ENCODE measurements around the gene CHN2.

GRCh38 chr7:27161779-27161958, 3.7 kb downstream of the HOXA9 start:
- PRO-cap: no peak

DNA sequence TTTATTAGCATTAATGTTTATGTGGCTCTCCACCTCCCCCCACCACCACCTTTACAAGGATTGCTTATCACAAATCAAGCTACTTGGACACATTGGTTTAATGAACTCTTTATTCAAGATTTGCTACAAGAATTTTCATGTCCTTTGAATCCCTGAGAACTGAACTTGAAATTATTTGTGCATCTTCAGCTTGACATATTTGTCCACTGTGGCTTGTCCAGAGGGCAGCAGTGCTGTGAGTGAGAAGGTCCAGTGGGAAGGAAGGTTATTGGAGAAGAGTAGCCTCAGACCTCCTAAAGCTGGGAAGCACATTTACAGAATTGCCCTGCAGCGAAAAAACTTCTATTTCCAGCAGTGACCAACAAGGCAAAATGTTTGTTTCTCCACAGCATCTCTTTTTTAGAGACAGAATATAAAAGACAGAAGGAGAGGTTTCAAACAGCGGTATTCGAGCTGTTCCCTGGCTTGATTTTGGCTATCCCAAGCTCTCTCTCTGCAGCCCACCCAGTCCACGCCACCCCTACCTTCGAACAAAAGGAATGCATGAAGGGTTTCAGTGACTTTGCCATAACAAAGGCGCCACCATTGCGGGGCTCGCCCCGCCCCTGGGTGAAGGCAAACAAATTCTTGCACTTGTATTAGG, 2.2 kb upstream of the HOXA11 start:
- PRO-cap: no peak

DNA sequence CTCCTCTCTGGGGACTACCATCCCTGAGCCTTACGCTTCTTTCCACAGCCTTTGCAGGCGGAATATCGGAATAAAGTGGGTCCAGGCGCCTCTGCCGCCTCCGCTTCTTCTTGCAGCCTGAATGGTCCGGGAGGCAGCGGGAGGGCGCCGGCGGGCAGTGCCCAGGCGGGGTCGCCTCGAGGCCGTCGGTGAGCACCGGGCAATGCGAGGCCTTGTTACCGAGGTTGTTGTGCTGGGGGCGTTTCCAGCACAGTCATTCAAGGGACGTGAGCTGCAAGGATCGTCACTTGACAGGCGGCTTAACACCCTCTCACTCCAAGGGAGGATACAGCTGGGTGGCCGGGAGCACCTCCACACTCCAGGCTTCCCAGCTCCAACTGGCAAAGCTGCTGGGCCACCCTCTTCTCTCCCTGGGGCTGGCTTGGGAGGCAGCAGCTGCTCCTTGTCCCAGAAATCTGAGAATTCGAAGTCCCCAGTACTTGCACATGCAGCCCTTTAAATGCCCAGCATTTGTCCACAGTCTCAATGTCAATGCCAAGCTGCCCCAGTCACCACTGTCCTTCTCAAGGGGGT, 4.3 kb upstream of the HOXA11 start:
- PRO-cap: no peak

GRCh38 chr7:27202756-27203632, 3.1 kb upstream of the HOXA13 start:
- PRO-cap: no peak

- PRO-cap: no peak
Measured at GRCh38 chr7:27243774-27244205, 1.2 kb downstream of the EVX1 start.

- PRO-cap: no peak
Measured at GRCh38 chr7:27245309-27246515, 3.1 kb downstream of the EVX1 start.

- PRO-cap: no peak
Measured at GRCh38 chr7:27897257-27897818, 157.4 kb downstream of the TAX1BP1 start.

GRCh38 chr7:27972232-27972863, 208.2 kb downstream of the JAZF1 start:
- PRO-cap: no peak

DNA sequence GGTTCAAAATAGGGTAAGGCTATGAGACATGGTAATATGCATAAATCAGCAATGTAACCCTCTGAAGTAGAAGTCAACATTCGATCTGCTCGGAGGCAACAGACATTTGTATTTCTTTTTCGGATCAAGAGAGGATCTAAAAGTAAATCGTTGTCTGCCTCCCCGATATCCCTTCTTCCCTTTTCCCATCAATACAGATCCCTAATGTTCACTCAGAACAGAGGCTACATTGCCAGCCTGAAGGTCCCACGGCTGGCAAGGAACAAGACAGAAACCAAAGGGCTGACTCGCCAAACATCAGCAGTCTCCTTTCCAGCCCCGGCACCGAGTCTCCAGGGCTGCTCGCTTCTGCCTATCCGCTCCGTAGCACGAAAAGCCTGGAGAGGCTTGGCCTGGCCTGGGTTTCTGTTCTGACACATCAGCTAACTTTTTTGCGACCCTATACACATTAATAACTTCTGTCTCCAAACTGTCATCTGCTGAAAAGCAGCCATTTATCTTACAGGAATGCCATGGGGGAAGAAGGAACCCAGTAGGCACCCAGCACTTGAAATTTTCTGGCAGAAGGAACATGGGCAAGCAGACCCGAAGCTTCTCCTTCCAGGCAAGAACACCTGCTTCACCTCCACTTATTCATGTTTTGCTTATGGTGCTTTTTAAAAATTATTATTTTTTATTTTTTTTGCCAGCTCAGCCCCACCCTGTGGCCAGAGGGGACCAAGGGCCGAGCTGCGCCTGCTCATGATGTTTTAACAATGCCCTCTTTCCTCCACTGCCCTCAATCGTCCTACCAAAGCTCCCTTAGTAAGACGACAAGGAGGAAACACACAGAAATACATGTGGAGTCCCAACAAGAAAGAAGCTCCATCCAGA, 86.3 kb downstream of the JAZF1 start:
- PRO-cap: no peak

DNA sequence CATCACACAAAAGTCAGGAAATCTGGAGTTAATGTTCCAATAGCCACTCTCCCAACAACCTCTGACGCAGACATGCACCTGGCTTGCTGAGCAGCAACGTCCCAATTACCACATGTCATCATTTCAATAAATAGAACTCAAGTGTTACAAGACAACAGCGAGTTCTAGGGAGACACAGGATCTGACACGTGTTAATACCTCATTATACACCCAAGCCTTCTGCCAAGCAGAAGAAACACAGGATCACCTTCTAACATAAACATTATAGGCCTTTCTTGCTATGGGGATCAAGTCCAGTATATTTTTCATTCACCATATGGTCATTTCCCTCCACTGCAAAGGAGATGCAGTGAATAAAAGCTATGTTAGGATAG, 74.3 kb downstream of the JAZF1 start:
- PRO-cap: bidirectional peak, plus-strand start at position 202 of the sequence, minus-strand start at position 63 of the sequence

DNA sequence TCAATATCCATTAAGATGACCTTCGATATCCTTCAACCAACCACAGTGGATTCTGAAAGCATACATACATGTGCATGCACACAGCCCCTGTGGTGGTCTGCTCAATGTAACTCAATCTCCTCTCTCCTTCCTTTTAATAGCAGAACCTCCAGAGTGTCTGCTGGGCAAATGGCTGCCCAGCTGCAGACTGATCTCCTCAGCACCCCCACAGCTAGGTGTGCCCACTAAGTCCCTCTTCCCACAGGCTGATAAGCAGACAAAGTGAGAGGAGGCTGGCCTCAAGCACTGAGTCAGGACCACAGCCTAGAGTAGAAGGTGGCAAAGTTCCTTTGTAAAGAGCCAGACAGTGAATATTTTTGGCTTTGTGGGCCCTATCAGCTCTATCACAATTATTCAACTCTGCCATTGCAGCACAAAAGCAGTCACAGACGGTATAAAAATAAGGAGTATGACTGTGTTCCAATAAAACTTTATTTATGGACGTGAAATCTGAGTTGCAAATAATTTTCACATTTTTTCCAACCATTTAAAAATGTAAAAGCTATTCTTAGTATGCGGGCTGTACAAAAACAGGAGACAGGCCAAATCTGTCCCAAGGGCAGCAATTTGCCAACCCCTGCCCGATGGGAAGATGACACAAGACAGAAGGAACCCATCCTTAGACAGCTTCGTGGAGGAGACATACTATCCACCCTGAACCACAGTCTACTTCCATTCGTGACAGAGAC, 23.4 kb downstream of the JAZF1 start:
- PRO-cap: no peak

DNA sequence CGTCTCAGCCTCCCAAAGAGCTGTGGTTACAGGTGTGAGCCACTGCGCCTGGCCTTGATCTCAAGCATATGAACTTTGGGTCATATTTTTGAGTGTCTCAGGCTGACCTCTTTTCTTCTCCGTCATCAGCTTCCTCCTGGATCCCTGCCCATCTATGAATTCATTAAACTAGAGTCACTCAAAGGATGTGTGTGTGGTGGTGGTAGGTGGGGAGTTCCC, 6.7 kb upstream of the CREB5 start:
- PRO-cap: no peak

DNA sequence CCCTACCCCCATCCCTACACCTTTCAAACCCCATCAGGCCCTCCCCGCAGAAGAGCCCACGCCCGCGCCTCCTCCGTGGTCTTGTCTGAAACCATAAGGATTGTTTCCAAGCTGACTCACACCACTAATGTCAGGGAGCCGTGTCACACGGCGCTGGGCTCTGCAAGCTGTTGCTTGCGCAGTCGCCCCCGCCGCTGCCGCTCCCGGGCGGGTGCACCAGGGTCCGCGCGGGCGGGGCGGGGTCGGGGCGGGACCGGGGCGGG, 3.4 kb upstream of the CREB5 start:
- PRO-cap: bidirectional peak, plus-strand start outside the sequence, minus-strand start at position 196 of the sequence

DNA sequence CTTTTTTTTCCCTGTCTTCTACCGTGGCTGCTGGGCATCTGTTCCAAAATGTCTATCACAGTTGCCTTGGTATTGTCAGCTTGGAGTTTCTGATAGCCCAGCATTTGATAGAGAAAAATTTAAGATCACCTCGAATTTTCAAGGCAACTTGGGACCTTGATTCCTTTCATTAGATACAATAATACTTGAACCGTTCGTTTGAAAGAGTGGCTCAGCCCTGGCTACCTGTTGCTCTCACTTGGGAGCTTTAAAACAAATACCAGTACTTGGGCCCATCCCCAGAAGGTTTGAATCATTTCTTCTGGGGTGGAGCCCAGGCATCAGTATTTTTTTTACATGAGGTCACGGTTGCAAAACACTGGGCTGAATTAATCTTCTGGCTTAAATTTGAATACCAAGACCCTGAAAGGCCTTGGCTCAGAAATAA, 214.8 kb downstream of the CREB5 start:
- PRO-cap: no peak

DNA sequence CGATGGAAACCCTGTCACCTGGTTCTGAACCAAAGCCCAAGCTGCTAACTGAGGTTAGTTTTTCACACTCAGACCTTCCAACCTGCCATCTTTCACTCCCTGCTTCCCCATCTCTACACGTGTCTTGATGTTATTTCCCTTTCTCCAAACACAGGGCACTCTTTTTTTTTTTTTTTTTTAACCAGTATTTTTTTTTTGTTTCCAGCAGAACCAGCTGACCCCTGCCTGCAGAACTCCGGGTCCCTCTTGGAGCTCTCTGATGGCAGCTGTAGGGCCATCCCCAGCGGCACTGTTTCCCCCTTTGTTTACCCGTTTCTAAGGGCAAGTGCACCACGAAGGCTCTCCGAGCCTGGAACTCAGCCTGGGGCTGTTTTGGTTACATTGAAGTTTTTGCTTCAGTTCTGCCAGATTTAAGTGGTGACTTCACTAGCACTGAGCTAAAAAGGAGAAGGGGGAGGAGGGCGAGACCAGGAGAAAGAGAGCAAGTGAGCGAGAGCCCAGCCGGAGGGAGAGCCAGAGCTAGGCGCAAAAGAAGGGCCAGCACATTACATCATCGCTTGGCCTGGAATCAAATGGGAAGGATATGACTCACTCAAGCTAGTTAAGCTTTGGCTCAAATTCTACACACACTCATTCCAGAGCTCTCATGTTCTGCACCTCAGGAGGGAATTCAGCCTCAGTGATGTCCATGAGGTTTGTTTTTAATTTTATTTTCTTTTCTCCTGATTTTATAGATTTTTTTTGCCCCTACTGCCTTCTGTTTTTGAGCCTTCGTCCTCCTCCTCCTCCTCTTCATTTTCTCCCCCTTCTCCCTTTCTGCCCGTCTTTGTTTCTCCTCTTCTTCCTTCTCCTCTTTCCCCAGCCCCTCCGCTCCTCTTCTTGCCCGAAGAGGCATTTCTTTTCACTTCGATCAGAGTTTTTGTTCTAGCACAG, 272.4 kb downstream of the TRIL start:
- PRO-cap: unidirectional peak, plus-strand start at position 633 of the sequence

DNA sequence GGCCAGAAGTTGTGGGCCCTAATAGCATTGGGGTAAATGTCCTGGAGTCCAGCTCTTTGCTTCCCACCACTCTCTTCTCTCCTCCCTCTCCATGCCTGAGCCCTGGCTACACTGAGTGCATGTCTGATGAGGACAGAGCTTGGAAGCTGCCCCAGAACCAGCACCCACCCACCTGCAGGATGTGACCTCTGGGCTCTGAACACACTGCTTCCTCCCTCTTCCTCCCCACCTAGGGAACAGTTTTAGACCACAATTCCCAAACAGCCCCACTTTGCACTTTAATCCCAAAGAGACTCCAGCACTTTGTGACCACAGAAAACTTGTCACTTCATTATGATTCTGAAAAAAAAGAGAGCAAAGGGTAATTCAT, 262.5 kb downstream of the TRIL start:
- PRO-cap: no peak

- PRO-cap: no peak
Measured at GRCh38 chr7:29194606-29195019, at the start of gene CHN2. CHN2 (plus strand) TSS chr7:29194775.

DNA sequence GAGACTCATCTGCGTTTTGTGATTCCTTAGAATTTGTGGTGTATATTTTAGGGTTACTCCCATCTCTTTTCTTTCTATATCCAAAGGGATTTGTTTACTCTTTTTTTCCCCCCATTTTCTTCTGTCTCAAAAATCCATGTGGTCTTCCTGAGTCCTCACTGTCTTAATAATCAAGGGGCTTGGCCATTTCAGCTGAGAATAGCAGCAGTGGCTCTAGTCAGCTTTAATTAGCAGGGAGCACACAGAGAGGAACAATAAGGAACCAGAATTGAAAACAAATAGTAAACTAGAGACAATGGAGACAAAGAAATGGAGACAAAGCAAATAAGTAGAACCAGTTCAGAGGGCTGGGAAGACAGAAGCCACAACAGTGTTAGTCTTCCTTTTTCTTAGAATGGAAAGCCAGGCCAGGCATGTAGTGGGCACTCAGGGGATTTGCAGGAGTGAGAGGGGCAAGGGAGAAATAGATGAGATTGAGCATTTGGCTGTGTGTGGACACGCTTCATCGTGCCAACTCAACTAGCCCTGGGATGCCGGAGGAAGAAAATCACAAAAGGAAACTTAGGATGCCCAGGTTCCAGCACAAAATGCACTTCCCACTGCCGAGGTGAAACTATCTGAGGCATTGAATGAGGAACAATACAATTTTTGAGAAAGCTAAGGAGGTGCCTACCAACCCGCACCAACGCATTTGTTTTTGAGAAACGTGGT, 94.0 kb downstream of the CHN2 start:
- PRO-cap: no peak

GRCh38 chr7:29337175-29337536, 142.6 kb downstream of the CHN2 start:
- PRO-cap: no peak

GRCh38 chr7:29337537-29337937, 143.0 kb downstream of the CHN2 start:
- PRO-cap: no peak